Right lobe of liver (tissue), 4 donors: Measurements from ENCODE around the gene PITPNB.

DNA sequence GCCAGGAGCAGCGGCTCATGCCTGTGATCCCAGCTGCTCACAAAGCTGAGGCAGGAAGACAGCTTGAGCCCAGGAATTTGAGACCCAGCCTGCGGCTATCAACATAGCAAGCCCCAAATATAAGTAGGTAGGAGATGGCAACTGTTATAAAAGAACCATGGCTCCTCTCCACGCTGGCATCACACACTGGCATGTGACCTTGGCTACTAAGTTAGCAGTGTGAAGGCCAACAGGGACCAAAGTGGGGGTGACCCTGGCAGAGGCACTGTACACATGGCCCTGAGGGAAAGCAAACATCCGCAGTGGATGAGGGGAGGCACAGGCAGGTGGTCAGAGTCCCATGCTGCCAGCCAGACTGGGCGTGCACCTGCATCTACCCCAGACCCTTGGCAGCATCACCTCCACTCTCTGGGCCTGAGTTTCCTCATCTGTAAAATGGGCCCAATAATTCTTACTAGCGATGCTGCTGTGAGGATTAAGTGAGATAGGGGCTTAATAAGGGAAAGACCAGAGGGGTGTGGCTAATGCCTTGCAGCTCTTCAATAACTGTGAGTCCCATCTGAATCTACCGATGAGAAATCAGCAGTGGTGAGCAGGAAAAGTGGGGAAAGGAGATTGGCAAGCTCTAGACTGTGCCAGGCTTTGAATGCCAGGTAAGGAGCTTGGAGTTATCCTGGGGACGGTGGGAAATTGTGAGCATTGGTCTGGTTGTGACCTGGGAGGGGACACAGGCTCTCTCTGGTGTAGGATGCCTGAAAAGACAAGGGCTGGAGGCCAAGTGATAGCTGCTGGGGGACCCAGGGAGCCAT, 32.8 kb downstream of the TPST2 start:
- PRO-cap, 4 experiments: peak in 3 of 4 experiments; most common plus-strand start position 302 of the sequence (in 2); most common minus-strand start position 121 of the sequence (in 1)
- RAMPAGE, long total RNA, 2 experiments: start-site peak on the plus strand in 2 of 2 experiments, centred at positions 397 to 571 of the sequence, 5 to 19 reads per replicate

DNA sequence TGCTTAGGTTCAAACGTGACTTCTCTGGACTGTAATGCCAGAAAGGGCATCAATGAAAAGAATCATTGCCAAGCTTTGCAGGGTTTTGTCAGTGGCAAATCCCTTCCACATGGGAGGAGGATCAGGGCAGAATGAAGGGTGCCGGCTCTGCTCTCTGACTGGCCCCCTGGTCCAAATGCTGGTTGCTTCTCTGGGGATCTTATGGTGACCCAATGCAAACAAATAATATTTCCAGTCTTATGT, 454.4 kb downstream of the CRYBA4 start:
- PRO-cap, 4 experiments: peak in 1 of 4 experiments; most common minus-strand start position 156 of the sequence (in 1)
- RAMPAGE, long total RNA, 2 experiments: no peak in any of the 2 experiments

GRCh38 chr22:27214102-27214688, 587.4 kb downstream of the MN1 start:
- PRO-cap, 4 experiments: no peak in any of the 4 experiments
- RAMPAGE, long total RNA, 2 experiments: no peak in any of the 2 experiments

- PRO-cap, 4 experiments: no peak in any of the 4 experiments
- RAMPAGE, long total RNA, 2 experiments: no peak in any of the 2 experiments
Measured at GRCh38 chr22:27581727-27581897, 219.9 kb downstream of the MN1 start.

DNA sequence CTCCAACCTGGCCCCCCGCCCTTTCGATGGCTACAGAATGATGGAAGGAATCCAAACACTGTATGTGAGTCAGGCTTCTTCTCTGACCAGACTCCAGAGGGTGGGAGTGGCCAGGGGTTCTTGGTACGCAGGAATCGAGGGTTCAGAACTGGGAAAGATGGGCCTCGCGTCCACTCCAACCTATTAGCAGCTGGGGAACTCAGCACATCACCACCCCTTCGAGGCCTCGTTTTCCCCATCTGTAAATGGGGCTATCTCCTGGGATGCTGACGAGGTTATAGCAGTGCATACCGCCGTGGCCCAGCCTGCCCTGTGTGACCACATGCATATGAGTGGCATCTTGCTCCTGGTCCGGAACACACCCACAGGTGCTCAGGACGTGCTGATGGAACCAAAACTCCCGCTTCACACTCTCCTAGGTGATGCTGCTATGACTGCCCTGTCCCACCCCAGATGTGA, 26.3 kb downstream of the MN1 start:
- PRO-cap, 4 experiments: no peak in any of the 4 experiments
- RAMPAGE, long total RNA, 2 experiments: no peak in any of the 2 experiments

DNA sequence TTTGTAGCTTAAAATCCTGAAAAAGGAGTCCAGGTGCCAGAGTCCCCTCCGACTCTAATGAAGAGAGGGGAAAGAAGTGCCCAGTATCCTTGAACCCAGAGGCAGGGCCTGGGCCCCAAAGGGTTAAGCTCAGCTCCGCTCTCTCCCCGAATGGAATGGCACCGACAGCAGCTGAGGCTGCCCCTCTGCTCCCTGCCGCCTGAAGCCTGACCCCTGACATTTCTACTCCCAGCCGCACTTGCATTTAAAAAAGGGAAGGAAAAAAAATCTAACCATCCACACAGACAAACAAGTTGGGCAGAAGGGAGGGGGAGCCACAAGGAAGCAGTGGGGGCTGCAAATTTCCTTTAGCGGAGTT, 25.9 kb downstream of the MN1 start:
- PRO-cap, 4 experiments: no peak in any of the 4 experiments
- RAMPAGE, long total RNA, 2 experiments: no peak in any of the 2 experiments

- PRO-cap, 4 experiments: no peak in any of the 4 experiments
- RAMPAGE, long total RNA, 2 experiments: no peak in any of the 2 experiments
Measured at GRCh38 chr22:27790580-27791238, 10.8 kb downstream of the MN1 start.

DNA sequence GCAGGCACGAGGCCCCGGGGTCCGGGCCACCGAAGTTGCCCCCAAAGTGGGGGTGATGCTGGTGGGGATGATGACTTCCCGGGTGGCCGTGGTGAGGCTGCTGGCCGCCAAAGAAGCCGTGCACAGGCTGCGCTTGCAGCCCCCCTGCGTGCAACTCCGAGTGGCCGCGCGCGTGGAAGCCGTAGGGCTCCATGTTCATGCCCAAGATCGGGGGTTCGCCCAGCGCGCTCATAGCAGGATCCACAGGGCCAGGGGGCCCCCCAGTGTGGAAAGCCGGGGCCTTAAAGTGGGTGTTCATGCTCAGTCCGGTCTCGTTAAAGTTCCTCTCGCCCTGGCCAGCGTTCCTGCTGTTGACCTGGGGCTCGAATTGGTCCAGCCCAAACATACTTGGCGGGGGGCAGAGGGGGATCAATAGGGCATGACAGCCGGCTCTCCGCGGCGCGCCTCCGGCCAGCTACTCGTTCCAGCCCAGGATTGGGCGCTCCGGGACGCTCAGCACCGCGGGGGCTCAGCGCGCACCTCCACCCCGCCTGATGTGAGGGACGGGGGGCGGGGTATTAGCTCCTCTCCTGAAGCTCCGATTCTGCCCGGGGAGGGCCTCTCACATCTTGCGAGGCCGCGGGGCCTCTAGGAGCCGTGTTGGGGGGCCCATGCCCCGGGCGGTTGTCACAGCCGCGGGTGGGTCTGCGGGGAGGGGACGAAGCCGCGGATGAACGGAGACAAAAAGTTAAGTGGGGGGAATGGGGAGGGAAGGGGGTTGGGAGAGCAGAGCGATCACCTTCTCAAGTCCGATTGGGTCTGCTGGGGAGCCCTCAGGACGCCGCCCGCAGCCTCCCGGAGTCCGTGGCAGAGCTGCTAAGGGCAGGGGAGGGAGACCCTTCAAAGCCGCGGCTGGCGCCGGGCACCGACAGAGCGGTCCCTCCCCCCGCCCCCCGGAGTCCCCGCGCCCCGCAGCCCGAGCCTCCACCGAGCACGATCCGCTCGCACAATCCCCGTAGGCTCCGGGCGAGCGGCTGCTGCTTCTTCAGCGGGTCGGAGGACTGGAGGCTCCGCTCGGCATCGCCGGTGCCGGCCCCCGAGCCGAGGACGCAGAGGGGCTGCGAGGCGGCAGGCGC, 1.0 kb downstream of the MN1 start:
- PRO-cap, 4 experiments: peak in 1 of 4 experiments; most common plus-strand start position 604 of the sequence (in 1)
- RAMPAGE, long total RNA, 2 experiments: no peak in any of the 2 experiments

GRCh38 chr22:27873343-27874234, 45.5 kb downstream of the PITPNB start:
- PRO-cap, 4 experiments: peak in 2 of 4 experiments; most common plus-strand start chr22:27873559 (in 1); most common minus-strand start chr22:27873564 (in 1)
- RAMPAGE, long total RNA, 2 experiments: no peak in any of the 2 experiments

DNA sequence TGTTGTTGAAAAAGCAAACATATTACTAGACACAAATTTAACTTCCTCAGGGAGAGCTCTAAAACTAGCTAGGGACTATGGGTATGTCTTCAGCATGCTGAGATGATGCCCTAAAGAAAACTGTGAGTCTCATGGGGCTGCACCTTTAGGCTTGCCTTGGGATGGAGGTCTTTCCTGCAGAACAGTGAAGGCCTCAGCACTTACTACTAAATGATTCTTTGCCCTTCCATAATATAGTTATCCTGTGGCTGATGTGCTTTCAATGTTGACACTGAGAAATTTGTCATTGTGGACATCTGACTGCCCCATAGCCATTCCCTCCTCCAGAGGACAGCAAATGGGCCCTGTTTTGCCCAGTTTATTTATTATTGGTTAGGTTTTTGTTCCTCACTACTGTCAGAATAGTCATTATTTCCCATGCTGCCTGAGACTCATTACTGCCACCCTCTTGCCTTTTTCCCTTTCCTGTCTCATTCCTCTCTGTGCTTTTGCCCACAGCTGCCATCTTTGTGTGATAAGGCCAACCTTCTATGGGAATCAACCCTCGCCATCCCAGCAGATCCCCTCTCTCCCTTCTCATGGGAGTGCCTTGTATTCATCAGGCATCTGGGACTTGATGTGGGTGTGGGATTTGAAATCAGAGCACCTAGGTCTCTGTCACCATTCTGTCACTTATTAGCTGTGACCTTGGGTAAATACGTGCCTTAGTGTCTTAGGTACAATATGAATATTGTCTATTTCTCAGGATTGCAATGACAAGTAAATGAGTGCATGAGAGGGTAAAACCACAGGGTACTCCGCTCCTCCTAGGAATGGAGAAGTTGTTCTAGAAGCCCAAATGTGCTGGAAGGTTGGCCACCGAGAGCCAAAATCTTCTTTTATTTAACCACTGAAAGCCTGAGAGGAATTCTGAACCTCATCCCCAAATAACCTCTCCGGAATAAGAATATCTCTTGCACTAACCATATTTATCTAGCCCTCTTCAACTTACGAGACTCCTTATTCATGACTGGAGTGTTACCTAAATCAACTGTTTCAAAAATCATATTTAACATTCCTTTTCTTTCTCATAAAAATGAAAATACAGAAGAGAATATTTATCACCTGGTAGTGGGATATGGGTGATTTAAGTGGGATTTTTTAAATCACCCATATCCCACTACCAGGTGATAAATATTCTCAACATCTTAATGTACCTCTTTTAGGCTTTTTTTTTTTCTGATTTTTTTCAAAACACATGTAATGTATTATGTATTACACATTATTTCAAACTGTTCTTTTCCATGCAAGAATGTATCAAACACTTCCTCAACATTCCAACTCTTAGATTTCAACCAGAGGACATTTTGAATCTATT, 11.4 kb downstream of the PITPNB start:
- PRO-cap, 4 experiments: no peak in any of the 4 experiments
- RAMPAGE, long total RNA, 2 experiments: no peak in any of the 2 experiments

DNA sequence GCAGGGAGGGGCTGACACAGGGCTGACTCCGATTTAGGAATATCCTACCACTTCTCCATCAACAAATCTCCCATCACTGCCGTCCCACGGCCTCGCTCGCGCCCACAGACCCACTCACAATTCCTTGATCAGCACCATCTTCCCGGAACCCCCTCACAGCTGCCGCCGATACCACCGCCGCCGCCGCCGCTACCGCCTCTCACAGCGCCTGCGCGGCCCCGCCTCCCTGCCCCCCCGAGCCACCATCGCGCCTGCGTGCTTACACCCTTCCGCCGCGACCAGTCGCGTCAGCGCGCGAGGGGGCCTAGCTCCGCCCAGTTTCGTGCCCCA, at the start of gene PITPNB:
Gene PITPNB, minus strand, starts transcription at position 203 of the 330 bp plus-strand sequence.
- PRO-cap, 4 experiments: peak in 4 of 4 experiments; most common minus-strand start position 191 of the sequence (in 2)
- RAMPAGE, long total RNA, 2 experiments: start-site peak on the minus strand in 2 of 2 experiments, centred at positions 163 to 178 of the sequence, 245 to 274 reads per replicate

DNA sequence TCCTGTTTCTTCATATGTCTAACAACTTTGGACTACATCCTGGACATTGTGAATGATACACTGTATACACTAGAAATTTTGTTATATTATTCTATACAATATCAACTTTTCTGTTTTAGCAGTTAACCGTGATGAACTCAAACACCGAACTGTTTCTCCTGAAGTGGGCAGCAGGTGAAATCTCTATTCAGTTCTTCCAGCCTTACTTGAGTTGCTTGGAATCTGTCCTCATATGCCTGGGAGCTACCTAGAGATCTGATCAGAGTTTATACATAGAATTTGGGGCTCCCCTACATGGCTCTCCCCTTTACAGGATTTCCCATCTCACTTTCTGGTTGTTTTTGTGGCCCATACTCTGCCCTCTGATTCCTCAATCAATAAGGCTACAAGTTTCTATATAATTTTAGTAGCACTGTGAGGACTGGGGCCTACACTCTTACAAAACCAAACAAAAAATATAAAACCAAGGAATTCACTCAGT, 362.6 kb upstream of the PITPNB start:
- PRO-cap, 4 experiments: no peak in any of the 4 experiments
- RAMPAGE, long total RNA, 2 experiments: no peak in any of the 2 experiments

GRCh38 chr22:28299433-28300352, 379.9 kb downstream of the TTC28 start:
- PRO-cap, 4 experiments: no peak in any of the 4 experiments
- RAMPAGE, long total RNA, 2 experiments: no peak in any of the 2 experiments

DNA sequence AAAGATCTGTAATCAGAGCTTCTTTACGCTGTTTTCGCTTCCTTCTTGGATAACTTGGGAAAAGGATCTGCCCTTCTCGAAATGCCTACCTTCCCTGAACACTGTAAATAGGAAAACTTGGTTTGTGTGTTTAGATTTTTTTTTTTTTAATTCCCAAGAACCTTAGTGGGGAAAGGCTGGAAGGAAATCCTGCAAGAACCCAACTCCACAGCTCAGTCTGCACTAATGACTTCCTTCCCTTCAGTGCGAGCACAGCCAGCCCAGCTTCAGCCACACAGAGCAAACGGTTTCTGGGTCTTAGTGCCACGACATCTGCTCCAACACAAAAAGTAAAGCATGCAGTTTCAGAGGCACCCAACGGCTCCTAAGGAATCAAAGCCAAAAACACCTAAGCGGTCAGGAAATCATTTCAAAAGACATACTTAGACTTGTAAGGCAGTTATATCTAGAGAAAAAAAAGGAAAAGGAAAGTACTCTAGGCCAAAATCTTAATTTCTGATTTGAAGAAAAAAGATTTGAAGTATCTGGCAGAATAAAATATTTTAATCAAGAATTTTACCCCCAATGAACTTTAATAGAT, 236.1 kb downstream of the TTC28 start:
- PRO-cap, 4 experiments: peak in 4 of 4 experiments; most common minus-strand start position 224 of the sequence (in 3)
- RAMPAGE, long total RNA, 2 experiments: no peak in any of the 2 experiments

DNA sequence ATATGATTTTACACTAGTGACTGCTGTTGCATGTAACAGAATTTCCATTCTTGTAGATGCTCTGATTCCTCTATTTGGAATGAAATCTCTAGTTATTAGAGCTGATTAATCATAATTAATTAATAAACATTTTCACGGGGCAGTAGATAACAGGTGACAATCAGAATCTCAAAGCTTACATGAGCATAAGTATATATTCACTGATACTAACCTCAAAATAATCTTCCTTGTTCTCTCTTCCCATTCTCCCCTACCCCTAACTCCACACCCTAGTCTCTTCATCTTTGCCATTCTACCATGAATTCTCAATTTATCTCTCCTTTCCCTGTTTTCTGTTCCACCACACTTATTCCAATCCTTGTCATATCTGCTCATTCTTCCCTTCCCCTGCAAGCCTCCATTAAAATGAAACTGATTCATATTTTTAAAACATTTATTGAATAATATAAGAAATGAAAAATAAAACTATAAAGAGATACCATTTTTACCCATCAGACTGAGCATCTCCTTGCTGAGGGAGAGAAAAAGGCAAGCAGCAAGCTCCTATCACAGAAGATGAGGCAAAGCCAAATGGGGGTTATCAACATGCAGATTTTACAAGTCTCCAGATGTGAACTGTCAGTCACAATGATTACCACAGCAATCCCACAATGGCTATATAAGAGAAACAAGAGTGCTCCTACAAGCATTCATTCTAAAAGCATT, 200.0 kb downstream of the TTC28 start:
- PRO-cap, 4 experiments: no peak in any of the 4 experiments
- RAMPAGE, long total RNA, 2 experiments: no peak in any of the 2 experiments

- PRO-cap, 4 experiments: no peak in any of the 4 experiments
- RAMPAGE, long total RNA, 2 experiments: no peak in any of the 2 experiments
Measured at GRCh38 chr22:28678994-28679479, 603 bp downstream of the TTC28 start.

- PRO-cap, 4 experiments: peak in 2 of 4 experiments; most common plus-strand start chr22:28712554 (in 1); most common minus-strand start chr22:28712274 (in 1)
- RAMPAGE, long total RNA, 2 experiments: start-site peak on the minus strand in 1 of 2 experiments, at chr22:28712007-28712346 at its widest, 6 reads per replicate
Measured at GRCh38 chr22:28711867-28712894, 29.4 kb downstream of the CHEK2 start.

DNA sequence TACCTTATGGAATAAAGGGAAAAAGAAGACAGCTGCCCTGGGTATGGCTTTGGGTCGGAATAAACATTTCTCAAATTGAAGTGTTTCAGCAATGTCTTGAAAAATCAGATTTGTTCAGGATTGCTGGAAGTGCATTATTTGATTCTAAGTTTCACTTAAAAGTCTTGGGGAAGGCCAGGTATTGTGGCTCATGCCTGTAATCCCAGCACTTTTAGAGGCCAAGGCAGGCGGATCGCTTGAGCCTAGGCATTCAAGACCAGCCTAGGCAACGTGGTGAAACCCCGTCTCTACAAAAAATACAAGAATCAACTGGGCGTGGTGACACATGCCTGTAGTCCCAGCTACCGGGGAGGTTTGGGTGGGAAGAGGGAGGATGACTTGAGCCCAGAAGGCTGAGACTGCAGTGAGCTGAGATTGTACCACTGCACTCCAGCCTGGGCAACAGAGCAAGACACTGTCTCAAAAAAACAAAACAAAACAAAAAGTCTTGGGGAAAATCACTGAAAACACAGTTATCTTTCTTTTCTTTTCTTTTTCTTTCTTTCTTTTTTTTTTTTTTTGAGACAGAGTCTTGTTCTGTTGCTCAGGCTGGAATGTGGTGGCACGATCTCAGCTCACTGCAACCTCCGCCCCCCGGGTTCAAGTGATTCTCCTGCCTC, 43.2 kb downstream of the CCDC117 start:
- PRO-cap, 4 experiments: no peak in any of the 4 experiments
- RAMPAGE, long total RNA, 2 experiments: no peak in any of the 2 experiments

DNA sequence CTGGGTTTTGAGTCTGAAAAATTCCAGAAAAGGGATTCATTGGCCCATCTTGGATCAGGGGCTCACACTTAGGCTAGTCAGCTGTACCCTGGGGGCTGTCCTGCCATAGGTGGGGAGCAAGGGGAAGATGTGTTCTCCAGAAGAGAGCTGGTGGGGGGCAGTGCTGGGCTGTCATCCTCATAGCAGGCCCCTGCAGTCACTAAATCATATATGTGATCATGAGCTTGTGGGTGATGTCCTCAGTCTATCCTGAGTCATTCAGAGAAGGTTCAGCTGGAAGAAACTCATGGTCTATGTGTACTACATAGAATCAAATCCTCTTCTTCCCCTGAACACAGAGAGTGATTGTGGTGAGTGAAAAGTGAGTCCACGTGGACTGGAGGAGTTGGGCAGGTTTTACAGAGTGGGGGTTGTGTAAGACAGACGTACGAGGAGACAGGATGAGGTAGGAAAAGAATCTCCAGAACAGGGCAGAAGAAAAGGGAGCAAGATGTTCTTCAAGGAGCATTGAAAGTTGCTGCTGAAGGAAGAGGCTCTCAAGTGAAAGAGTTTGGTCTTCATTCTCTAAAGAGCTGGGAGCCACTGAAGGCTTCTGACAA, 69.0 kb downstream of the C22orf31 start:
- PRO-cap, 4 experiments: no peak in any of the 4 experiments
- RAMPAGE, long total RNA, 2 experiments: no peak in any of the 2 experiments

DNA sequence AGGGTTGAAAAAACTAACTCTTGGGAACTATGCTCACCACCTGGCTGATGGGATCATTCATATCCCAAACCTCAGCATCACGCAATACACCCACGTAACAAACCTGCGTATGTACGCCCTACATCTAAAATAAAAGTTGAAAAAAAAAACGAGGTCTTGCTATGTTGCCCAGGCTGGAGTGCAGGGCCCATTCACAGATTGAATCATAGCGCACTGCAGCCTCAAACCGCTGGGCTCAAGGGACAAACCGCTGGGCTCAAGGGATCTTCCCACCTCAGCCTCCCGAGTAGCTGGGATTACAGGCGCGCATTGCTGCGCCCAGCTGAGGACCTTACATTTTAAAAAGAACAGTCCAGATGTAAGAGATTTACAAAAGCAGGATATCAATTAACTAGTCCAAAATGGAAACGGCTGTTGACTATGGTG, 41.9 kb upstream of the EMID1 start:
- PRO-cap, 4 experiments: no peak in any of the 4 experiments
- RAMPAGE, long total RNA, 2 experiments: no peak in any of the 2 experiments